Spinal cord (tissue), 3 donors: ENCODE data around the gene CD300A.

DNA sequence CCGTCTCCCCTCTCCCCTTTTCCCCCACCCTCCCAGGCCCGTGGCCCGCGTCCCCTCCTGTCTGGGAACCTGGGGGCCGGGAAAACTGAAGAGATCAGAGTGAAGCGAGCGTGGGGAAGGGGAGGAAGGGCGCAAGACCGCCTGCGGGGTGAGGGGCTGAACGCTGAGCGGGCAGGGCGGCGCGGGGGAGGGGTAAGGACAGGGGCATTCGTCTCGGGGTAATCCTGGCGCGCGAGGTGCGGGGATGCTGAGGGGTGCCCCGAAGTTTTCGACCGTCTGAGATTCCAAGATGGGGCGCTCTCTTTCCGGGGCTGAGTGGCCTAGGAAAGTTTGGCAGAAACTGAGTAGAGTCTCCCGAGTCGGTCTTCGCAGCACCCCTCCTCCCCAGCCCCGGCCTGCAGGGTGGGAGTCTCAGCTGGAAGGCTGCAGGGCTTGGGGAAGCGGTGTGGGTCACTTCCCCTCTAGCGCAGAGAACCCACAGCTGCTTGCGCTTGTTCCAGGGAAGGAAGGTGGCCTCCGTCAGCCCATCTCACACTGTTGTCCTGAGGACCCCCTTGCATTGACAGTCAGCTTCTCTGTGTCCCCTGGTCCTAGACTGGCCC lies 574 bp downstream of the TTYH2 start:
- PRO-cap = no peak
- RAMPAGE, long total RNA = no peak

DNA sequence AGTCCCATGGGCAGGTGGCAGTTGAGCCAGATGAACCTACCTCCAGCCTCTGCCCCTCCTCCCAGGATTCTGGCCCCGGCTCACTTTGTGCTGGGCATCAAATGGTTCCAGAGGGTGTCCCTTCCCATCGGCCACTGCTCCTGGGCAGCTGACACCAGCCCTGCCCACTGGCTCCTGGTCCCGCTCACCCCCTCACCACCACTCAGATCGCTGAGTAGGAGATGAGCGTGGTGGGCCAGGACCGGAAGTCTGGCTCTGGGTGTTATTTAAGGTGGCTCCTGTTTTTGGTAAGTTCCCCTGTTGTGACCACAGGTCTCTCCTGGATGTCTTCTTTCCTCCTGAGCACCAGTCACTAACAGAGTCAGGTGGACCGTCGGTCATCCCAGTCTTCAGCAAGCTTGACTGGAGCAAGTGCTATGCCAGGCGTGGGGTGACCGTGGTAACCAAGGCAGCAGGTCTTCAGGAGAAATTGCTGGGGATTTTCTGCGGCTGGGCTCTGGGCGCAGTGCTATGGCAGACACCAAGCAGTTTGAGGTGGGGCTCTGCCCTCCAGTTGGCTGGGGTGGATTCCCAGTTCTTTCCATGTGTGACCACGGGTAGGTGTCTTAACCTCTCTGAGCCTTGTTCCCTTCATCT lies 2.2 kb downstream of the TTYH2 start:
- PRO-cap = no peak
- RAMPAGE, long total RNA = no peak

DNA sequence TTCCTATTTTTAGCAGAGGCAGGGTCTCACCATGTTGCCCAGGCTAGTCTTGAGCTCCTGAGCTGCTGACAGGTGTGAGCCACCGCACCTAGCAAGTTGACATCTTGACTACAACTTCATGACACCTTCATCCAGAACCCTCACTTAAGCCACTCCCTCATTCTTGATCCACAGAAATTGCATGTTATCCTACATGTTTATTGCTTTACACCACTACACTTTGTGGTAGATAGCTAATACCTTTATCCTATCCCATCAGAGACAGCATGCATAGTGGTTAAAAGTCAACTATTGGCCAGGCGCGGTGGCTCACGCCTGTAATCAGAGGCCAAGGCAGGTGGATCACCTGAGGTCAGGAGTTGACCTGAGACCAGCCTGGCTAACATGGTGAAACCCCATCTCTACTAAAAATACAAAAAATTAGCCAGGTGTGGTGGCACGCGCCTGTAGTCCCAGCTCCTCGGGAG lies 15.9 kb upstream of the GPRC5C start:
- PRO-cap = no peak
- RAMPAGE, long total RNA = no peak

GRCh38 chr17:74427411-74427946 lies 4.4 kb upstream of the GPRC5C start:
- PRO-cap = no peak
- RAMPAGE, long total RNA = no peak

- PRO-cap = no peak
- RAMPAGE, long total RNA = no peak
These were observed 2.3 kb upstream of the GPRC5C start for GRCh38 chr17:74429524-74430060.

GRCh38 chr17:74431561-74431665 lies 475 bp upstream of the GPRC5C start:
- PRO-cap = no peak
- RAMPAGE, long total RNA = no peak

GRCh38 chr17:74431666-74431892 lies 309 bp upstream of the GPRC5C start:
- PRO-cap = no peak
- RAMPAGE, long total RNA = no peak

GRCh38 chr17:74432736-74432979 lies 770 bp downstream of the GPRC5C start:
- PRO-cap = no peak
- RAMPAGE, long total RNA = no peak

GRCh38 chr17:74451153-74451641 lies 15.2 kb upstream of the CD300A start:
- PRO-cap = no peak
- RAMPAGE, long total RNA = no peak

GRCh38 chr17:74454758-74455499 lies 11.5 kb upstream of the CD300A start:
- PRO-cap = no peak
- RAMPAGE, long total RNA = no peak

DNA sequence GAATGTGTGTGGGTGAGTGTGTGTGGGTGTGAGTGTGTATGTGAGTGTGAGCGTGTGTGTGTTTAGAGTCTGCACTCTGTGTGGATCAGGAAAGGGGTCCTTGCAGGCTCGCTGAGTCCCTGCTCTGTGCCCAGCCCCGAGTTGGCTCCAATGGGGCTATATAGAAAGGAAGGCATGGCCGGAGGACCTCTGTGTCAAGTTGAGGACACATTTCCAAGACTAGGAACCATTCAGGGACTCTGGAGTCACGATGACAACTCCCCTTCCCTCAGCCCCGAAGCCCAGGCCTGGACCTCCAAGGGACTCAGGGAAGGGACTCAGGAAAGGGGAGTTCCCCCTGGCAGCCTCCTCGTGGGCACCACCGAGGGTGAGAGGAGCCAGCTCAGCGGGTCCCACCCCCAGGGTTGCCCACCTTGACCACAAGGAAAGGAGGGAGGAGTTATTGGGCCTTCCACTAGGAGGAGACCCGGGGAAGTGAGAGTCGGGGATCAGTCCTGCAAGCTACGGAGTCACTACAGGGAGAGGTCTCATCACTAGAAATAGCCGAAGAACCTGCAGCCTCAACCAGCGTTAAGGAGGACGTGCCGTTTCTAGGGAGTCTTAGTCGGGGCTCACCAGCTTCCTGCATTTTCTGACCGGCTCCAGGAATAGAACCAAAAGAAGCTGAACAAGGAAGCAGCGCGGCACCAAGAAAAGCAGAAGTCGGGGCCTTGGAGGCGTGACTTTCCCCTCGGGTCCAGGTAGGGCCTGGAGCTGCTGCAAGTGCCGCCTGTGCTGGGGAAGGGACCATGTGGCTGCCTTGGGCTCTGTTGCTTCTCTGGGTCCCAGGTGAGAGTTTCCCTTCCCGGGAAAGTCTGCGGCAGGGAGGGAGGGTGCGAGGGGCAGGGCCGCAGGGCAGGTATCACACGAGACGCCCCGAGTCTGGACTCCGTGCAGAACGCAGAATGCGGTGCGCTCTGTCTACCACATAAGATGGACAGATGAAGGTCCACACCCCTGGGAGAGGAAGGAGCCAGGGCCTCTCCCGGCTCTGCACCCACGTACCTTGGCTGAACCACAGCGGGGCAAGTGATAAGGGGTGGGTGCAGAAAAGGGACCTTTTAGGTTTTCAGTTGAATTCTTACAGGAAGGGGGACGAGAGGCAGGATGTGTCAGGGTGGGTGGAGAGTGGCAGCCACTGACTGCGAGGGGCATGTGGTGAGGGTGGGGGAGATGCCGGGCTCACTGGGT lies at the start of gene CD300A:
TSS of gene CD300A (plus strand) at position 719 of the 1,230 bp plus-strand sequence.
- PRO-cap = no peak
- RAMPAGE, long total RNA = no peak

- PRO-cap = no peak
- RAMPAGE, long total RNA = no peak
These were observed 18.6 kb downstream of the CD300LB start for GRCh38 chr17:74512376-74513278.

DNA sequence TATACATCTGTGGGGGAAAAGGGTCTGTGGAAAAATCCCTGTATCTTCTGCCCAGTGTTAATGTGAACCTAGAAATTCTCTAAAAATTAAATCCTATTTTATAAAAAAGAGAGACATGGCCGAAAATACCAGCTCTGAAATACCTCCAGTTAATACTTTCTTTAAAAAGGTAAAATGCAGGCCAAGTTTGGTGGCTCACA lies 6.2 kb upstream of the CD300LF start:
- PRO-cap = no peak
- RAMPAGE, long total RNA = no peak

GRCh38 chr17:74766702-74767636 lies 9.2 kb downstream of the NAT9 start:
- PRO-cap = no peak
- RAMPAGE, long total RNA = no peak

GRCh38 chr17:74769578-74770146 lies 6.5 kb downstream of the NAT9 start:
- PRO-cap = no peak
- RAMPAGE, long total RNA = no peak

DNA sequence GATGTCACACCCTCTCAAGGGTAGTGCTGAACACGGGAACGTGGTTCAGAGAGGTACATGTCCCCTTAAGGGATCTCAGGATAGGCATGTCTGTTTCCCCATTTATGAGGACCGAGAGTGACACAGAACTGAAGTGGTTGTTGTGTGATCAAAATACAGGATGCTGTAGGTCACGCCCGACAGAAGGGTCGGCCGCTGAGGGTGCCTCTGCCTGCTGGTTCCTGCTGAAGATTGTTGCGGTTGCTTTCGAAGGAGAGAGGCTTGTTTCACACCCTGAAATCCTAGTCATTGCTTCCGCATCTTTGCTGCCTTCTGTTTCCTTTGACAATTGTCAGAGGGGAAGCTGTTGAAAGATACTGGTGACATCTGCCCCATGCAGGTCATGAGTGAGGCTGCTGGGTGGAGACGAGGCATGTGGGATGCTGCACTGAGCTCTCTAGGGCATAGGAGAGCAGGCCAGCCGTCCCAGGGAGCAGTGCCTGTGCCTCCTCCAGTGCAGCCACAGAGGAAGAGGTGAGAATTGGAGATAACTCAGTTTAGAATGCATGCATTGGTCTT lies 3.7 kb downstream of the TMEM104 start:
- PRO-cap = no peak
- RAMPAGE, long total RNA = no peak

DNA sequence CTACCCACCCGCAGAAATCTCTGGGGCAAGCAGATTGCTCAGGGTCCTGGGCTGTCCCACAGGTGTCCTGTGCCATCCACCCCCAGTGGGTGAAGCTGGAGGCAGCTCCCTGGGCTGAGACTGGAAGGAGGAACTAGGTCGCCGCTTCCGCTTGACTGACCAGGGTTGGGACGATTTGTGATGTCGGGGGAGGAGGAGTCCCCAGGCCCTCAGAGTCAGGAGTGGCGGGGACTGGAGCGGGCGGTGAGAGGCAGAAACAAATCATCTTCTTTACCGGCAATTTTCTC lies 25.6 kb downstream of the GRIN2C start:
- PRO-cap = no peak
- RAMPAGE, long total RNA = no peak

- PRO-cap = no peak
- RAMPAGE, long total RNA = no peak
These were observed 18.5 kb downstream of the GRIN2C start for GRCh38 chr17:74840892-74841931.

DNA sequence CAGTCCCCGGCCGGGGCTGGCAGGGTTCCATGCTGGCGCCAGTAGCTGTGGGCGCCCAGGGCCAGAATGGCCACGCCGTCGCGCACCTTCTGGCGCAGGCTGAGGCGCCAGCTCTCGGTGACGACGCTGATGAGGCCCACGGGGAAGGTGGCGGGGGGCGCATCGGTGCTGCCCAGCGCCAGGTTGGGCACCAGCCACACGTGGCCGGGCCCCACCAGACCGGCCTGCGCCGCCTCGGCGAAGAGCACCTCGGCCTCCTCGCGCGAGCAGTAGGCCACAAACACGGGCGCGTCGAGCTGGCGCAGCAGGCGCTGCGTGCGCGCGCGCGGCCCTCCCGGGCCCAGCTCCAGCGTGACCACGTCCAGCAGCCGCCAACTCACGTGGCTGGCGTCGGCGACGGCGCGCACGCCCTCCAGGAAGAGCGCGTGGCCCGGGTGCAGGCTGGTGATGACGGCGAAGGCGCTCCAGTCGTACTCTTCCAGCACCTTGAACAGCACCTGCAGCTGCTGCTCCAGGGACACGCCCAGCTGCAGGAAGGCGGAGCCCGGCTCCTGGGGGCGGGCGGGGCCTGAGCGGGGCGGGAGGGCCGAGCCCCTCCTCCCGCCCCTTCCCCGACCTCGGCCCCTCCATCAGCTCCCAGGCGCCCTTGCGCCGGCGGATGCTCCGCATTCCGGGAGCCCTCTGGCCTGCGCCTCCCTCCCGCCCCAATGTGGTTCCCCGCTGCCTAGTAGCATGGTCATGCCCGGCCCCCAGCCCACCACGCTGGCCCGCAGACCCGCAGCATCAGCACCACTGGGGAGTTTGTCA lies 7.4 kb downstream of the GRIN2C start:
- PRO-cap = no peak
- RAMPAGE, long total RNA = no peak

GRCh38 chr17:74878012-74878562 lies 5.3 kb upstream of the FDXR start:
- PRO-cap = no peak
- RAMPAGE, long total RNA = no peak